Measurements from ENCODE around the gene RIN3.

DNA sequence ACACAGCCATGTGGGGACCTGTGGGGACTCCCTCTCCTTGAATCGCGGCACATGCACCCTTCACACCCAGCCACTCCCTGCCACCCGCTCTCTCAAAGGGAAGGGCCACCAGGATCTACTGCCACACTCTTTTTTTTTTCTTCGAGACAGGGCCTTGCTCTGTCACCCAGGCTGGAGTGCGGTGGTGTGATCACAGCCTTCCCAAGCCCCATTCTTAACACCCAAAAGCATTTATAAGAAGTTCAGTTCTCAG is 120.8 kb downstream of the CALM1 start:
- RRBS: no CpG with 5 or more reads among the region's 5 CpGs
CAGE:
- cytosol, long polyA plus RNA: no peak
- long polyA plus RNA: no peak
- nucleus, long polyA plus RNA: no peak

DNA sequence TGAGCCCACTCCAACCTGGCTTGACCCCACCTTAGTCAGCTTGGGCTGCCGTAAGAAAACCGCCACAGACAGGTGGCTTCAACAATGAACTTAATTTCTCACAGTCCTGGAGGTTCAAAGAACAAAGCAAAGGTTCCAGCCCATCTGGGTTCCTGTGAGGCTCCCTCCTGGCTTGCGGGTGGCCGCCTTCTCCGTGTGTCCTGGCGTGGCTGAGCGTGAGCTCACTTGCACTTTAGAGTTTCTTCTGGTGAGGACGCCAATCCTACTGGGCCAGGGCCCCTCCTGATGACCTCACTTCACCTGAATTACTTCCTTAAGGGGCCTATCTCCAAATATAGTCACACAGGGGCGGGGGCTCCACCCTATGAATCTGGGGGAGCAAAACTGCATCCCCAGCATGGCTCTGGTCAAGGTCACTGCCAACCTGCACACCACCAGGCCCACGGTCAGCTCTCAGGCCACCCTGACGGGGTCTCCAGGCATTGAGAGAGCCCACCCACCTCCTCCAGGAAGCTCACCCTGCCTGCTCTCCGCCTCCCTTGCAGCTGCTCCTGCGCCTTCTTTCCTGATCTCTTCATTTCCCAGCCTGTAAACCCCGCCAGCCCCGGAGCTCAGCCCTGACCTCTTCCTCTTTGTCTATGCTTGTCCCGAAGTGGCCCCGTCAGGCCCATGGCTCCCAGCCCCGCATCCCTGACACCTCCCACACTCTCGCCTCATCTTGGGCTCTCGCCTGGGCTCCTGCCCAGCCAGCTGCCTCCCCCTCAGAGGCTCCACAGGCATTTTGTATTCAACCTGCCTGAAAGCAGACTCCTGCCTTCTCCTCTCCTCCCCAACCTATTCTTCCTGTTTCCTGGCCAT is 139.1 kb downstream of the CALM1 start:
- RRBS: no CpG with 5 or more reads among the region's 20 CpGs
CAGE:
- cytosol, long polyA plus RNA: no peak
- long polyA plus RNA: no peak
- nucleus, long polyA plus RNA: no peak

DNA sequence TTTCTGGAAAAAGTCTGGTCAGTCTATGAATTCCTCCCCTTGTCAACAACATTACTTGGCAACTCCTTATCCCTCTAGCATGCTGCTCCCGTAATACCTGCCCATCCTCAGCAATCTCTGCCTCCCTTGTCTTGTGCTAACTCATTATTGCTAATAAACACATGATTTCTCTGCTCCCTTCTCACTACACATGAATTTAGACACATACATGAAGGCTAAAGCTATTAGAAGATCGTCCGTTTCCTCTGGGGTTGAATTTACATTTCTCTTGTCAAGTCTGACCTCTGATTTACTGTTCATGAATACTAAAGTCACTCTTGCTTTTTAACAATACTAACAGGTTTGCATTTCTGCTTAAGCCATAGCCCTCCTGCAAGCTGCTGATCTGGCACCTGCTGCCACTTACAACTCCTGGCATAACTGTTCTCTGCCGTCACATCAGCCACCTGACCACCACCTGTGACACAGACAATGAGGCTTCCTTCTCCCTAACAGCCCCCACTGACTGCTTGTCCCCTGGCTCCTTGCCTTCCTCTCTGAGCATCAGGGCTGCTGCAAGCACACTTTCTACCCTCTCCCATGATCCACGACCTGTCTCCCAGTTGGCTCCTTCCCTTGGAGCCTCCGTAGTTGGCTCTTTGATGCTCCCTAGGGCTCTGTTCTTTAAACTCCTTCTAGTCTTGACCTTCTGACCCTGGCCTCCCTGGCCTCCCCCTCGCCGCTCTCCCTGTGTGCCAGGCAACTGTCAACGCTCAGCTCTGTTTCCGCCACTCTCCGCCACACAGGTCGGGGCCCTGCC is 177.7 kb downstream of the CALM1 start:
- RRBS: no CpG with 5 or more reads among the region's 12 CpGs
CAGE:
- cytosol, long polyA plus RNA: no peak
- long polyA plus RNA: no peak
- nucleus, long polyA plus RNA: no peak

GRCh38 chr14:91090572-91091179 is 23.2 kb upstream of the DGLUCY start:
- RRBS: no CpG with 5 or more reads among the region's 1 CpG
CAGE:
- cytosol, long polyA plus RNA: no peak
- long polyA plus RNA: no peak
- nucleus, long polyA plus RNA: no peak

- RRBS: no CpG with 5 or more reads among the region's 5 CpGs
CAGE:
- cytosol, long polyA plus RNA: no peak
- long polyA plus RNA: no peak
- nucleus, long polyA plus RNA: no peak
Observed at GRCh38 chr14:91144676-91145212, 30.9 kb downstream of the DGLUCY start.

GRCh38 chr14:91245871-91246641 is 1.6 kb upstream of the GPR68 start:
- RRBS: no CpG with 5 or more reads among the region's 19 CpGs
CAGE:
- cytosol, long polyA plus RNA: no peak
- long polyA plus RNA: no peak
- nucleus, long polyA plus RNA: no peak

- RRBS: no CpG with 5 or more reads among the region's 27 CpGs
CAGE:
- cytosol, long polyA plus RNA: no peak
- long polyA plus RNA: no peak
- nucleus, long polyA plus RNA: no peak
Observed at GRCh38 chr14:91323575-91324616, 79.4 kb upstream of the GPR68 start.

- RRBS: no CpG with 5 or more reads among the region's 23 CpGs
CAGE:
- cytosol, long polyA plus RNA: no peak
- long polyA plus RNA: no peak
- nucleus, long polyA plus RNA: no peak
Observed at GRCh38 chr14:91405148-91406178, 12.2 kb downstream of the CCDC88C start.

DNA sequence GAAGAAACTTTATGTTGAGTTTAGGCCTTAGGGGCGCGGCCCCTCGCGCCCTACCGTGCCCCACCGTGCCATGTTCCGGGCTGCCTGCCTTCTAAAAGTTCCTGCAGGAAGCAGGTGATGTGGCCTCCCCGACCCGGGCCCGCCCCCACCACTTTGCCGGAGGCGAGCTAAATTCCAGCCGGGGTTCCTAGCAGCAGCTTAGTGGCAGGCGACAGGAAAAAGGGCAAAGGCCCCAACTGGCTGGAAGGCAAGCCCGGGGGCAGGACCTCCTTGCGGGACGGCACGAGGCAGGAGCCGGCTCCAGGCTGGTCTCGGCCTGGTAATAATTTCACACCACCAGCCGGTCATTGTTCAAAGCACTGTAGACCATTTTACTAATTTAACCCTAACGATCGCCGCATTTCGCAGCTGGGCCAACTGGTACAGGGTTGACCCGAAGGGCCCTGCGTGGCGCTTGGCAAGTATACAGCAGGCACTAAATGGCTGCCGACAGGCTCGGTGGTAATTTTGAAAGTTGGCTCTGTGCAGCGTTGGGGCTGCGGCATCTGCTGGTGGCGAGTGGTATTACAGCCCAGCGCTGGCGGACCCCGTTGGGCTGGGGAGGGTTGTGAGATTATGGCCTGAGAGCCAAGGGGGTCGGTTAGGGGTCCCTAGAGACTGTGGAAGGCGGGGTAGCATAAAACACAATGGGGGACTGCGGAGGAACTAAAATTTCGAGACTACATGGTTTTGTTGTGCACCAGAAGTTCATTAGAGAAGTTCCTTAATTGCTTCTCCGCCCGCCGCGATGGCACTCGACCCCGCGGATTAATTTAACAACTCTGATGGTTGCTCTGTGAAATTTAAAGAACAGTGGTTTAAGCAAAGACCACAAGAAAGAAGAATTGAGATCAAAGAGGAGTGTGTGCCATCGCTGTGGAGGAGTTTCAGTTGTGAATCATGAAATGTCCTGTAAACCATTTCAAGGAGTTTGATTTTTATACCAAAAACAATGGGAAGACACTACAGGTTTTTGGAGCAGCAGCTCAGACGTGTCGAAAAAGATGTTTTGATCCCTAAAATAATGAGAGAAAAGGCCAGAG is 1.2 kb upstream of the CCDC88C start:
- RRBS: 20% methylated on average over 7 of the region's 50 CpGs
CAGE:
- cytosol, long polyA plus RNA: no peak
- long polyA plus RNA: no peak
- nucleus, long polyA plus RNA: no peak

DNA sequence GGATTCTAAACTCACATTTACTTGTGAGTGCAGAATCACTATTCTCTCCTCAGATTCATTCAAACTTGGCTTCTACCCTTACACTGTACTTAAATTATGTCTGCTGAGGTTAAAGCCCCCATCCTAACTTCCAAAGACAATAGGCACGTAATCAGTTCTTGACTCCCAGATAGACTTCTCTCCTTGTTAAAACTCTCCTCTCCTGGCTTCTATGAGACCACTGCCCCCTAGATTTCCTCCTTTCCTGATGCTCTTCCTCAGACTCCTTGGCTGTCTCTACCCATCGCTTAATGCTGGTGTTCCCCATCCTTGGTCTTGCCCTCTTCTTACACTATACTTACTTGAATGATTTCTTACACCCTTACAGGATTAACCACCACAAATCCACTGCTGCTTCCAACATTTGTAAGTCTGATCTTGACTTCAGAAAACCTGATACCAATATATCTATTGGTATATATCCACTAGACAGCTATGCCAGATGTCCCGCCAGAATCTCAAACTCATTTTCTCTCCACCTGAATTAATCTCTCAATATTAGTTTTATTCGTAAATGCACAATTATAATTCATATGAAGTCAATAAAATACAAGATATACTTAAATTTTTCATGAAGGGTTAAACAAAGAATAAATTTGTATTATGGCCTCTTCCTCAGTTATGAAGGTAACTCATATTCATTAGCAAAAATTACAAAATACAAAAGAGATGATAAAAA is 32.6 kb downstream of the TC2N start:
- RRBS: no CpG with 5 or more reads among the region's 4 CpGs
CAGE:
- cytosol, long polyA plus RNA: no peak
- long polyA plus RNA: no peak
- nucleus, long polyA plus RNA: no peak

DNA sequence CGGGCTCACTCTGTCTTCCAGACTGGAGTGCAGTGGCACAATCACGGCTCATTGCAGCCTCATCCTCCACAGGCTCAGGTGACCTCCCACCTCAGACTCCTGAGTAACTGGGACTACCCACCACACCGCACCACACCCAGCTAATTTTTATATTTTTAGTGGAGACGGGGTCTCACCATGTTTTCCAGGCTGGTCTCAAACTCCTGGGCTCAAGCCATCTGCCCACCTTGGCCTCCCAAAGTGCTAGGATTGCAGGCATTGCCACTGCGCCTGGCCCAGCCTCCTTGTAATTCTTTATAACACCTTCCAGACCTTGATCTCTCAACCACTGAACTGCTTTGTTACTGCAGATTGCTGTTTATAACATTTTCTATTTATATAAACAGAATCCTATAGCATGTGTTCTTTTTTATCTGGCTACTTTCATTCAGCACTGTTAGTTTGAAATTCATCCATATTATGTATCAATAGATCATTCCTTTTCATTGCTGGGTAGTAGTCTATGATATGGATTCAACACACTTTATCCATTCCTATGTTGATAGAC is 7.5 kb upstream of the ATXN3 start:
- RRBS: no CpG with 5 or more reads among the region's 5 CpGs
CAGE:
- cytosol, long polyA plus RNA: no peak
- long polyA plus RNA: no peak
- nucleus, long polyA plus RNA: no peak

- RRBS: no CpG with 5 or more reads among the region's 3 CpGs
CAGE:
- cytosol, long polyA plus RNA: no peak
- long polyA plus RNA: no peak
- nucleus, long polyA plus RNA: no peak
Observed at GRCh38 chr14:92141811-92142343, 20.1 kb downstream of the CPSF2 start.

DNA sequence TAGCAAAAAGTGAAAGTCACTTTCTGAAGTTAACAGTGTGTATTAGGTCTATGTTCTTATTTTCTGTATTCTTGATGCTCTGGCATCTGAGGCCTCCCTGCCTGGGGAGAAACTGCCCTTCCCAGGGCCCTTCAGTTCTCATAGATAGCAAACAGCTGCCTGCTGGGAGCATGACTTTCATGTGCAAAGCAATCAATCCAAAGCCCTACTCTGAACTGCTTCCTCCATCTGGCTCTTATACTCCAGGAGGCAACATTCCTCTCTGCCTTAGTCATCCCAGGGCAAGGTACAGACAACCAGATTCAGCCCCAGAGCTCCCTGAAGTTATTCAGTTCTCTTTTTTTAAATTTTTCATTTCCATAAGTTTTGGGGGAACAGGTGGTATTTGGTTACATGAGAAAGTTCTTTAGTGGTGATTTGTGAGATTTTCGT is 41.7 kb upstream of the RIN3 start:
- RRBS: no CpG with 5 or more reads among the region's 1 CpG
CAGE:
- cytosol, long polyA plus RNA: no peak
- long polyA plus RNA: no peak
- nucleus, long polyA plus RNA: no peak

DNA sequence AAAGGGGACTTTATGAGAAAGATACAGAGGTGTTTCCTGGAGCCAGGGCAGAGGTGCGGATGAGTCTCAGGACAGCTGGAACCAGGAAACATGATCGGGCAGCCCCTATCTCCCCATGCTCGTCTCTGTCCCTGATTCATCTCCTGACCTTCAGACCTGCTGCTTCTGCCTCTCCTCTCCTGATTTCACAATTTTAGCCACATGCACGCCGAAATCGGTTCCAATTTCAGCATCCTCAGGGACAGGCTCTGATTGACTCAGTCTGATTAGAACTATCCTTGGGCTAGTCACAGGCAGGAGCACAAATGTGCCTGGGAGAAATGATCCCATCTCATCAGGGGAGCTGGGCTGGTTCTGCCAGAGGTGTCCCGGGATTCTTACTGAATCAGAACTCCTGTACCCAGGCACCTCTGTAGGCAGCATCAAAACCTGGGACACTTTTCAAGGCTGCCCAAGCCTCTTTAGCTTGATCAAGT is 40.0 kb upstream of the RIN3 start:
- RRBS: no CpG with 5 or more reads among the region's 7 CpGs
CAGE:
- cytosol, long polyA plus RNA: no peak
- long polyA plus RNA: no peak
- nucleus, long polyA plus RNA: no peak

DNA sequence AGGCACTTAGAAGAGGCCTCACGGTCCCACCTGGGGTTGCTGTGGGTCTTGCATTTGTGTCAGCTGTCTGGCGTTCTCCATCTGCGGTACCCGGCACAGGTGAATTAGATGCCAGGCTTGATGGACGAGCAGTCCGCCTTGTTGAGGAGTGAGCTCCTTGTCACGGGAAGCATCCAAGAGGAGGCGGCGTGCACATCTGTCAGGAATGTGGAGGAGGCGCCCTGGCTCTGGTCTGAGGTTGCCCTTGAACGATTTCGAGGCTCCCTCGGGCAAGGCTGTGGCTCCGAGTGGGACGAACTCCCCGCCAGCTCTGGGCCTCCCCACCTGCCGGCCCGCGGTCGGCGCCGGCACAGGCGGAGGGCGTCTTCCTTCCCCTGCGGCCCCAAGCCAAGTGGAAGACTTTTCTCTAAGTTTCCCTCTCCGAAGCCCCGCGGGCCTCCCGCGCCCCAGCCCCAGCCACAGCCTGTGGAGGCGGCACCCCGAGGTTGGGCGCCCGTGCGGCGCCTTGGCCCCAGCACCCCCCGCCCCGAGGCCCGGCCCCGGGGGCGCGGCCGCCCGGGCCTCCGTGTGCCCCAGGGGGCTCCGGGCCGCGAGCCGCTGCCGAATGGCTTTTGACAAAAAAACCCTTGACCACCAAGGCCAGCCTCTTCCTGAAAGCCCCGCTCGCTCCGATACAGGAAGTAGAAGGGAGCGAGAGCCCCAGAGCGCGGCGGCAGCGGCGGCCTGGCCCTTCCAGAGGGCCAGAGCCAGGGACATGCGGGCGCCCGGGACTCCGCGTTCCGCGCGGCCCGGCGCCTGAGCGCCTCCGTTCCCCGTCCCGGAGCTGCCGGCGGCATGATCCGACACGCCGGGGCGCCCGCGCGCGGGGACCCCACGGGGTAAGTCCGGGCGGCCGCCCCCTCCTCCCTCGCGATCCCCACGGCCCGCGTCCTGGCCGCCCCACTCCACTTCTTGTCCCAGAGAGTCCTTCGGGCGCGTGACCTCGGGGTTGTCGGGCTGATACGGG is at the start of gene RIN3:
RIN3 (plus strand) TSS at position 683 of the 1,006 bp plus-strand sequence.
- RRBS: under 1% methylated on average over 8 of the region's 99 CpGs
CAGE:
- cytosol, long polyA plus RNA: no peak
- long polyA plus RNA: no peak
- nucleus, long polyA plus RNA: start-site peak on the plus strand centred at position 677 of the sequence, 7 bp wide, 5 reads

DNA sequence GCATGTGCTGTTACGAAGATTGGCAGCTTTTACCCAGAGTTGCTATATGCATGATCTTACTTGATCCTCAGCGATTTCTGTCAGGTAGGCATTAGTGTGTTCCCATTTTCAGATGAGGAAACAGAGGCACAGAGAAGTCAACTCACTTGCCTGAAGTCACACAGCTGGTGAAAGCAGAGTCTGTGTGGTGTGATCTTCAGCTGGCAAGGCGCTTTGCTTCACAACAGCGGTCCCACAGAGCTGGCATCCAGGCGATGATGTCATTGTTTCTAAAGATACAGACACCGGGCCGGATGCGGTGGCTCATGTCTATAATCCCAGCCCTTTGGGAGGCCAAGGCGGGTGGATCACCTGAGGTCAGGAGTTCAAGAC is 46.9 kb downstream of the RIN3 start:
- RRBS: no CpG with 5 or more reads among the region's 9 CpGs
CAGE:
- cytosol, long polyA plus RNA: no peak
- long polyA plus RNA: no peak
- nucleus, long polyA plus RNA: no peak

- RRBS: no CpG with 5 or more reads among the region's 5 CpGs
CAGE:
- cytosol, long polyA plus RNA: no peak
- long polyA plus RNA: no peak
- nucleus, long polyA plus RNA: no peak
Observed at GRCh38 chr14:92603303-92603655, 89.7 kb downstream of the RIN3 start.

- RRBS: no CpG with 5 or more reads among the region's 8 CpGs
CAGE:
- cytosol, long polyA plus RNA: no peak
- long polyA plus RNA: no peak
- nucleus, long polyA plus RNA: no peak
Observed at GRCh38 chr14:92635628-92636254, 112.7 kb downstream of the LGMN start.

- RRBS: no CpG with 5 or more reads among the region's 14 CpGs
CAGE:
- cytosol, long polyA plus RNA: no peak
- long polyA plus RNA: no peak
- nucleus, long polyA plus RNA: no peak
Observed at GRCh38 chr14:92655318-92656157, 92.9 kb downstream of the LGMN start.

GRCh38 chr14:92775175-92775679 is 18.9 kb upstream of the GOLGA5 start:
- RRBS: no CpG with 5 or more reads among the region's 3 CpGs
CAGE:
- cytosol, long polyA plus RNA: no peak
- long polyA plus RNA: no peak
- nucleus, long polyA plus RNA: no peak